ENCODE measurements around the genes RHOT1 and CDK5R1.

- PRO-cap: no peak
Measured at GRCh38 chr17:31229587-31230051, 67.4 kb downstream of the OMG start.

DNA sequence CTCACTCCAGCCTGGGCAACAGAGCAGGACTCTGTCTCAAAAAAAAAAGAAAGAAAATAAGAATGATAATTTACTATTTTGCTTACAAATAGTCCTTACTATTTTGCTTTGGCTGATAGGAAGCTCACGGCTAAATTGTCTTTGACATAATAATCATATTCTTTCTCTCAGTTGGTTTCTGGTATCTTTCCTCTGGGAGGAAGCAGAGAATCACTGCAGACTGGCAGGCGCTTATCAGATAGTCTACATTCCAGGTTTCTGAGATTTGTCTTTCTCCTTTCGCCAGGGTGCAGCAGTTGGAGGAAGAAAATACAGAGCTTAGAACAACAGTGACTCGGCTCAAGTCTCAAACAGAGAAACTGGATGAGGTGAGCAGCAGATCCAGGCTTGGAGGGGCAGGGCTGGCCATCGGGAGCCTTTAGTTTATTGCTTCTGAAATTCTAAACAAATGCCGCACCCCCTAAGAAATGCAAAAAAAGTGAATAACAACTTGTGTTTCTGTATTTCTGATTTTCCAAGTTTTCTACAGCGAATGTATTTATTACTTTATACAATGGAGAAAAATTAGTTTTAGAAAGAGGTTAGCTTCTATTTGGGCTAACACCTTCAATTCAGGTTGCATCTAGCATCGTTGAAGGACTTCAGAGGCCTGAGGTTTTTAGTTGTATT lies 136.2 kb downstream of the RAB11FIP4 start:
- PRO-cap: no peak

GRCh38 chr17:31535561-31536256 lies 144.2 kb downstream of the RAB11FIP4 start:
- PRO-cap: bidirectional peak, plus-strand start at chr17:31535964, minus-strand start at chr17:31535811

DNA sequence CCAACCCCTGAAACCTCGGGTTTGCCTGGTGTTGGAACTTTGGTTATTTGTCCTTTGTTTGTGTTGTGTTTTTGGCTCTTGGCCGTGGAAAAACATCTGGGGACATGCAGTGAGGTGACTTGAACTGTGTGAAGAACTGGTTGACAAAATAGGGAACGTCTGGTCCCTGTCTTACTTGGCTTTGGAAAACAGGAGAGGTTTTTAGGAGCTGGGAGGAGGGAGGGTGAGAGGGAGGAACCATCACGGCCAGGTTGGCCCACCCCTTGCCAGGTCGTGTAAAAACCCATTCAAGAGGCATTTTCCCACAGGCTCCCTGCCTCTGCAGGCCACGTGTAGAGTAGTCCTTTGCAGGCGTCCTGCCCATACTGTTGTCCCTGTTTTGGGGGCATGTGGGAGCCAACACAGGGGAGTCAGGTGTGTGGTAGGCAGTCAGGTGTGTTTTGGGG lies 169.3 kb downstream of the RAB11FIP4 start:
- PRO-cap: no peak

GRCh38 chr17:31561266-31562482 lies 170.2 kb downstream of the RAB11FIP4 start:
- PRO-cap: no peak

DNA sequence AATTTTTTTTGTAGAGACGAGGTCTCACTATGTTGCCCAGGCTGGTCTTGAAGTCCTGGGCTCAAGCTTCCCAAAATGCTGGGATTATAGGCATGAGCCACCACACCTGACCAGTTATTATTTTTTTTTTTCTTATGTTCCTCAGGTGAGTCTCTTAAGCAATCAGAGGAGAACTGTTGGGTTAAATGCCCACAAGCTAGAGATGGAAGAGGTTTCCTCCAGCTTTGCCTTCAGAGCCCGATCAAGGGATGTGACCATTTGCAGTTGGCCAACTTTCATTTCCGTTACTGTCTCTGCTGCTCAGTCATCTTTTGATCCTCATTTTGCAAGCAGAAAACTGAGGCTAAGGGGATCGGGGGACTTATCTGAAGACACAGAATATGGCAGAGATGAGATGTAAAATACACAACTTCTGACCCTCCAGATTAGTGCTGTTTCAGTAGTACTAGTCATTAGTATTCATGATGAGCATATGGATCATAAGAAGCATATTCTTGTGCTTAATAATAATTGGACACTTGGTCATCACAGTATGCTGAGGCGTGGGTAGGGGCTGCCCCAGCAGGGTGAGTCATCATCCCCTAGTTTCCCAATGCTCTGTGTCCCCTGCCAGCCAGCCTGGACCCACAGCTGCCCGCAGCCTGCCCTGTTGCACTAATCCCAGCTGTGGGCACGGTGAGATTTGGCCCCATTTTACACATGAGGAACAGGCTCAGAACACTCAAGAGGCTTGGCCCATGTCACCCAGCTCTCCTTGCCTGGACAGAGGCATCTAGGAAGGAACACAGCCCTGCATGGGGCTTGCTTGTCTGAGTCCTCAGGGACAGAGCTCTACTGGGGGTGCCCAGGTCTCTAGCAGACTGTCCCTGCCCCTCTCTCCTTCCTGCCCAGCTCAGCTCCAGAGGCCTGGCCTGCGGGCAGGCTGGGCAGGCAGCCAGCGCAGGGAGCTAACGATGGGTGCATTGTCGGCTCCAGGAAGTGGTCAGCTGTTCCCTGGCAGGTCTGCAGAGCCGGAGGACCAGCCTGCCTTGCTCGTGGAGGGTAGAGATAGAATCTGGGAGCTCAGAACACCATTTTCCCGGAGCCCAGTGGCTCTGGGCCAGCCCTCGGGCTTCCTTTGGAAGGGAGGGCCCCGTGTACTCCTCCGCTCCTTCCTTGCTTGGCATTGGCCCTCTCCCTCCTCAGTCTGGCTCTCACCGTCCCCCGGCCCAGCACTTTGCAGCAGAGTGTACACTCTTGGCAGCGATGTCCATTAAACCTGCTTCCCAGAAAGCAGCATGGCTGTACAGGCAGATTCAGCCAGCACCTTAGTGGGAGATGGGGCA lies 189.2 kb downstream of the RAB11FIP4 start:
- PRO-cap: no peak

- PRO-cap: no peak
Measured at GRCh38 chr17:31843022-31843697, 15.9 kb downstream of the COPRS start.

GRCh38 chr17:32142228-32142832 lies at the start of gene RHOT1:
RHOT1 (plus strand) TSS chr17:32142502.
- PRO-cap: bidirectional peak, plus-strand start at chr17:32142512, minus-strand start at chr17:32142169

- PRO-cap: no peak
Measured at GRCh38 chr17:32355378-32356165, 5.6 kb downstream of the ZNF207 start.

DNA sequence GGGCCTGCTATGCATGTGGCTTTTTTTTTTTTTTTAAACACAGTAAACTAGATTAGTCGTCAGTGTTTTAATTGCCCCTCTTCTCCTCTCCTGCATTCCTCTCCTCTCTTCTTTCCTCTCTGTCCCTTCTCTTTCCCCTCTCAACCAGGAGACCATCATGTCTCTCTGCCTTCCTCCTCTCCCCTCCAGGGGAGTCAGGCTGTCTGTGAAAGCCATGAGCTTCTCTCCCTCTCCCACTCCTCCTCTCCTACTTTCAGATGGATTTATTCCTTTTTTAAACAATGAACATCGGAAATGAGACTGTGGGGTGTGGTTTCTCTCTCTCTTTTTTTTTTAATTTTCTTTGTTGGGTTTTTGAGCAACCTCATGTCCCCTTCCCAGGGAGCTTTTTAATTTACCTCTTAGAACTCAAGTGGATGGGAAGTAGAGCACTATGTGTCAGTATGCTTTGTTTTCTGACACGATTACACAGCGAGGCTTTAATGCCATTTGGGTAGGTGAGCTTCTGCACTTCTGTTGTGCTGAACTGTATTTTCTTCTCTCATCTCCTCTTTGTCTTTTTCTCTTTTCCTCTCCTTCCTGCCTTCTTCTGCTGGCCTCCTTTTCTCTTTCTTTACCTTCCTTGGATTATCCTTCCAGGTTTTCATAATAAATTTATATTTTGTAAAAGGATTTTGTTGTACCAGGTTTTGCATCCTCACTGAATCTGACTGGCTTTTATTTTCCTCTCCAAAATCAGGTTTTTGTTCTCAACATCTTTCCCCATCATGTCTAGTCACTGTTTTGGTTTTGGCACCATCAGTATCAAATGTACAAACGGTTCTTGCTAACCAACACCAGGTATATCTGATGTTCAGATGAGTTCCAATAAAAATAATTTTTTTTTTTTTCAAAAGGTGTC lies 5.1 kb upstream of the CDK5R1 start:
- PRO-cap: no peak

- PRO-cap: no peak
Measured at GRCh38 chr17:32483166-32484374, 3.2 kb upstream of the CDK5R1 start.

DNA sequence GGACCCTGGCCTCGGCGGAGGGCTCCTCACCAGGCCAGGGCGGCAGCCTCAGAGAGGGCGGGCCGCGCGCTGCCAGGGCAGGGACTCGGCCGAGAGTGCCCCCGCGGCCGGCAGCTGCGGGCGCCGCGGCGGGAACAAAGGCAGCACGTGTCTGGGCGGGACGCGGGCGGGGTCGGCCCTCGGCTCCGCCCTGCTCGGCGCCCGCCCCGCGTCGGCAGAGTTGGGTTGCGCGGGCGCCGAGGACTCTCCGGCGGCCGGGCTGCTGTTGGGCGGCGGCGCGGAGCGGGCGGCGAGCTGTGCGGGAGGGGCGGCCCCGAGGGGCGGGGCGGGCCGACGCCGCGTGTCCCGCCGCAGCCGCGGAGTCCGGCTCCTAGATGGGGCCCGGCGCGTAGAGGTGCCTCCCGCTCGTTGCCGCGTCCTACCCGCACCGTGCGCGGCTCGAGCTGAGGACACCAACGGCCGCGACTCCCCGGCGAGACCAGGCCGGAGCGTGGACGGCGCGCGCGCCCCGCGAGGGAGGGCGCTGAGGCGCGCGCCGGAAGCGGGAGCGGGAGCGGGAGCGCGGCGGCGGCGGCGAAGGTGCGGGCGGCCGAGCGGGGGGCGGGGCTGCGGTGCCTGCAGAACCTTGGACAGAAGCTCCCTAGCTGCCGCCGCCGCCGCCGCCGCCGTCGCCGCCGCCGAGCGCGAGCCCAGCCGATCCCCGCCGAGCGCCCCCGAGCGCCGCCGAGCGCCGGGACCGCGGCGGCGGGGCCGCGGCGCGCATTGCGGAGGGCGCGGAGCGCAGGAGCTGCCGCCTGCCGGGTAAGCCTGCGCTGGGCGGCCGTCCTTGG lies at the start of gene CDK5R1:
TSS of gene CDK5R1 (plus strand) at position 632 of the 830 bp plus-strand sequence.
- PRO-cap: bidirectional peak, plus-strand start at position 217 of the sequence, minus-strand start at position 97 of the sequence; bidirectional peak, plus-strand start at position 762 of the sequence, minus-strand start at position 670 of the sequence

DNA sequence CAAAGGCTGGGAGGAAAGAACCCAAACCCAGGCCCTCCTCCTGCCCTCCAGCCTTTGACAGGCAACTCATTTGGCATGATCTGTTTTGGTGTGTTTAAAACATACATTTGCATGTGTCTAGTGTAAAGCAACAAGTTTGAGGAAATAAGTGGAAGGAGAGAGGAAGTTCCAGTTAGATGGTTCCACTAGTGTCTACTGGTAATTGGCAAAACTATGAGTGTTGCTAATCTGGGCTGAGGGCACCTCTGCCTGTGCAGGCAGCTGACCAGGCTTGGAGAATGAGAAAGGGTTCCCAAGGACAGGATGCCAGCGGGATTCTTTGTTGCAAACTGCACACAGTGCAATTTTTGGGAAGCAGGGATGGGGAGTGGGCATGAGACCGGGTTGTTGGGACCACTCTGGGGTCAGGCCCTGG lies 6.1 kb downstream of the CDK5R1 start:
- PRO-cap: bidirectional peak, plus-strand start at position 175 of the sequence, minus-strand start at position 56 of the sequence

DNA sequence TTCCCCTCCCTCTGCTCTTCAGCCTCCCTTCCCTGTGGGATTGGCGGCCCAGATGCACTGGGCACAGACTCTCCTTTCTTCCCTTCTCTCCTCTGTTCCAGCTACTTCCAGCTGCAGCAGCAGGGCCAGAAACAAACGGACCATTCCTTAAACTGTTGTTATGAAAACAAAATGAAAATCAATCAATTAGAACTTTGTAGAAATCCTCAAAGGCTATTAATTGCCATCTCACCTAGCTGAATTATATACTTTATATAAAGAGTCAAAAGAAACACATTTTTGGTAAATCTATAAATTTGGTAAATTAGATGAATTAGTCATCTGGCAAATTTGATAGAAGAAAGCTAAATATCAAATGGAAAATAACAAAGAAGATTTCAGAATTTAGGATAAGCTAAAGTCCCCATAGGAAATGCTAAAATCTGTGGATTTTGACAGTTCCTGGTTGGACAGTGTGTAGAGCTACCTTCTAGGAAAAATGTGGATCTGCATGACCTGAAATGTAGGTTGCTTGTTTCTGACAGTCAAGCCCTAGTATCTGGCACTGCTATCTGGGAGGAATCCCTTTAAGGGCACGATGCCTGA lies 101.0 kb downstream of the CDK5R1 start:
- PRO-cap: no peak

- PRO-cap: no peak
Measured at GRCh38 chr17:32743972-32744901, 132.7 kb downstream of the MYO1D start.

- PRO-cap: no peak
Measured at GRCh38 chr17:32851035-32852001, 25.6 kb downstream of the MYO1D start.

DNA sequence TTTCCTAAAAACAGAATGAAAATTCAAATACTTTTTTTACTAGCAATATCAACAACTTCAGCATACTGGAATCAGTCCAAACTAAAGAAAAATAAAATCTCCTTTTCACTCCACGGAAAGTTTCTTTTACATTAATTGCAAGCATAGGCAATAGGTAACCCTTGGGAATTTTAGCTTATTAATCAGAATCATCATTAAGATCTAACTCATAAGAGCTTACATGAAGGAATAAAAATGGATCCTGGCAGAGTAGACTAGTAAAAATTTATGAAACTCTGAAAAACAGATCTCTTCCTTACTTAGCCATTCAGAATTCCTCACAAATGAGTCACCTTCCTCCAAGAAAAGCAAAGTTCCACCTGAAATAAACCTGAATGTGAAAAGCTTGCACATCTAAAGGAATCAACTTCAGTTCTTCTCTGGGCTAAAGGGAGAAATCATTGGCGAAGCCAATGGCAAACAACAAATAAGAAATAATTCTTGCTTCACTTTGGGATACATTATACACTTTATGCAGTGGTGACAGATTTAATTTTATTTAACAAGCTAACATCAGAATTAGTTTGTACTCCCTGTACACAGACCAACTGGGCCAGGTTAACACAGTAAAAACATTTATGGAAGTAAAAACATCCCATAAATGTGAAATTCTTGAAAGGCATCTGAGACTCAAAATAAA lies 22.7 kb downstream of the MYO1D start:
- PRO-cap: no peak

- PRO-cap: no peak
Measured at GRCh38 chr17:32874293-32874747, 2.6 kb downstream of the MYO1D start.

- PRO-cap: no peak
Measured at GRCh38 chr17:34132206-34132579, 122.9 kb upstream of the CCL2 start.

DNA sequence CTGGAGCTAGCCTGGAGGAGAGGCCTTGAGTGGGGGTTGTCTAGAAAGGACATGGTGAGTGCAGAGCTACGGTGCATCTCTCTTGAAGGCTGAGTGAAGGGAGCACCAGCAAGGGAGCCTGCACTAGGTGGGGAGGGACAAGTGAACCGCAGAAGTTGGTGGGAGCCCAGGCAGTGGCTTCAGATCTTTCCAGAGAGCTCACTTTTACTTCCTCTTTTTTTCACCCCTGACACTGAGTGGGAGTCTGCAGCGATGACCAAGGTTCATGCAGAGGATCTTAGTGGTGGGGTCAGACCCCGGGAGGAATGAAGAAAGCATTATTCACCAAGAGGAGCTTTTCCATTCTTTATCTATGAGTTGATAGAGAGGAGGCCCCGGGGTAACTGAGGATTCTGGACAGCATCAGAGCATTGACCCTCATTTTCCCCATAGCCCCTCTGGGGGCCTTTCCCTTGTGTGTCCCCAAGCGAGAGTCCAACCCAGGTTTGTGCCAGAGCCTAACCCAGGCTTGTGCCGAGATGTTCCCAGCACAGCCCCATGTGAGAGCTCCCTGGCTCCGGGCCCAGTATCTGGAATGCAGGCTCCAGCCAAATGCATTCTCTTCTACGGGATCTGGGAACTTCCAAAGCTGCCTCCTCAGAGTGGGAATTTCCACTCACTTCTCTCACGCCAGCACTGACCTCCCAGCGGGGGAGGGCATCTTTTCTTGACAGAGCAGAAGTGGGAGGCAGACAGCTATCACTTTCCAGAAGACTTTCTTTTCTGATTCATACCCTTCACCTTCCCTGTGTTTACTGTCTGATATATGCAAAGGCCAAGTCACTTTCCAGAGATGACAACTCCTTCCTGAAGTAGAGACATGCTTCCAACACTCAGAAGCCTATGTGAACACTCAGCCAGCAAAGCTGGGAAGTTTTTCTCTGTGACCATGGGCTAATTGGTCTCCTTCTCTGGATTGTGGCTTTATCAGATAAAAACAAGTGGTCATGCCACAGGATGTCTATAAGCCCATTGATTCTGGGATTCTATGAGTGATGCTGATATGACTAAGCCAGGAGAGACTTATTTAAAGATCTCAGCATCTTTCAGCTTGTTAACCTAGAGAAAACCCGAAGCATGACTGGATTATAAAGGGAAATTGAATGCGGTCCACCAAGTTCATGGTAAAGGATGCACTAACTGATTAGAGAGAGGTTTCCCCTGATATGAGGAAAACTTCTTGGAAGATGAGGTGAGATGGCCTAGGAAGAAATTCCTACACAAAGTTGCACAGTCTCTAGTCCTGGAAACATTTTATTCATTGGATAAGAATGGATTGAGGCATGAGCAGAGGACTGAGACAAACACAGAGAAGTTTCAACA lies 2.6 kb upstream of the CCL2 start:
- PRO-cap: unidirectional peak, minus-strand start at position 157 of the sequence; unidirectional peak, minus-strand start at position 191 of the sequence; unidirectional peak, plus-strand start at position 712 of the sequence